Subcutaneous preadipocyte (primary cell): ENCODE measurements around a stretch of chr2.

DNA sequence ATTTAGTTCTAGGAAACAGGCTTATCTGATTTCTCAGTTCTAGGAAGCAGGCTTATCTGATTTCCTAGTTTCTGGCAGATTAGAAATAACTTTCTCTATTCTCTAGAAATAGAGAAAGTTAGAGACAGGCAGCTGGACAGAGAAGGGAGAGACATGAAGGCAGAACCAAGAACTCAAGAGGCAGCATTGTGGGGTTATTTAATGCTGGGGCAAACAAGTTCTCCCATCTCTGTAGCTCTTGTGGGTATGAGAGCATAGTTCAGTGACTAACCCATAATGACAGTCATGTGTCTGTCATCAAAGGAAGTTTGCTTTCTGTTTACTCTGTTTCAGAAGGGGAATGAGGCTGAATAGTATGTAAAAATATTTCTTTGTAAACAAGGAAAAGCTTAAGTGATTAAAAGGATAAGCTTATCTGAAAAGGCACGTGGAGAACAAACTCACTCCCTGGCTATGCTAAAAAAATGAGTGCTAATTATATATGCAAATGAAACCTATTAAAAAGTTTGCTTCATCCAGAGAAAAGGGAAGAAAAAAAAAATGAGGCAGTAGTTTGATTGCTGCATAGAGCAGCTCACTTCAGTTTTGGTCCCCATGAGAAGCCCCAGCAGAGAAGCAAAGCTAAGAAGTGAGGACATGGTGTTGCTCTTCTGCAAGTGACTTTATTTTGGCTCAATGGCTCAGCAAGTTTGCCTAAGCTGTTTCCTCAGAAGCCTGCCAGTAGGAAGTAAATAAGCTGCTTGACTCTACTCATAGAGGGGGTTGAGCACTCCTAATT lies 40.1 kb upstream of the NABP1 start:
- CAGE, long polyA plus RNA, result no peak

- CAGE, long polyA plus RNA, result no peak
Measured at GRCh38 chr2:191702978-191703737, 25.2 kb downstream of the NABP1 start.

- CAGE, long polyA plus RNA, result no peak
Measured at GRCh38 chr2:192222922-192223322, 28.2 kb upstream of the TMEFF2 start.

DNA sequence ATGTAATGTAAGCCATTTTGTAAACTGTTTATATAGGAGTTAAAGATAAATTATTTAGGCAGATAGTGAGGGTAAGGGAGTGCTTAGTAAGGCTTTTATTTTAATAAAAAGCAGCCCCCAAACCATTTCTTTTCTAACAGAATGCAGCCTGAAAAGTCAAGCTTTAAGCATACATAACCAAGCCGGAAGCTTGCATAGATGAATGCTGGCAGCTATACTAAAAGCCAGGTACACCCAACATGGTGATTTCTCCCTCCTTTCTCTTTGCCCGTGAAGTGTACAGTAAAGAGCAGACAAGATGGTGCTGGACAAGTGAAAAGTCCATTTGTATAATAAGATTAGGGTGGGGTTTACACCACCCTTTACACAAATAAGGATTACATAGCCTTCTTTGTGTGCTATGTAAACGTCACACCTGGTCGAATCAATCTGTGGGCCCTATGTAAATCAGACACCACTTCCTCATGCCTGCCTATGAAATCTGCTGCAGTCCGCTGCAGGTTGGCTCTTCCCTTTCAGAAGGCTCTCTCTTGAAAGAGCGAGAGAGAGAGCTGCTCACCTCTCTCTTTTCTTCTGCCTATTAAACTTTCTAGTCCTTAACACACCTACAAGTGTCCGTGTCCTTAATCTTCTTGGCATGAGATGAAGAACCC lies 1054.4 kb upstream of the SLC39A10 start:
- CAGE, long polyA plus RNA, result no peak

- CAGE, long polyA plus RNA, result no peak
Measured at GRCh38 chr2:195460738-195461237, 196.2 kb upstream of the SLC39A10 start.

DNA sequence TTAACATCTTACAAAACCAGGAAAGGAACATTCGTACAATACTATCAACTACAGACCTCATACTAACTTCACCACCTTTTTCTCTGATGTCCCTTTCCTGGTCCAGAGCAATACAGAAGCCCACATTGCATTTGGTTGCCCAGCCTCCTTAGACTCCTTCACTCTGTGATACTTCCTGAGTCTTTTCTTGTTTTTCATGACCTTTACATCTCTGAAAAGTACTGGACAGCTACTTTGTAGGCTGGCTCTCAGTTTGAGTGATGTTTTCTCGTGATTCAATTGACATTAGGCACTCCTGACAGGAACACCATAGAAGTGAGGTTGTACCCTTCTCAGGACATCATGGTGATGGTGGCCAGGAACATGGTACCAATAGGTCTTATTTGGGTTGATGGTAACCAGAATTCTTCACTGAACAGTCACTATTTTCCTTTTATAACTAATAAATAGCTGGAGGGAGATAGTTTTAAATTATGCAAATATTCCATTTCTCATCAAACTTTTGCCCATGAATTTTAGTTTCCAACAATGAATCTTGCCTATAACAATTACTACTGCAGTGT lies 185.8 kb upstream of the SLC39A10 start:
- CAGE, long polyA plus RNA, result no peak

DNA sequence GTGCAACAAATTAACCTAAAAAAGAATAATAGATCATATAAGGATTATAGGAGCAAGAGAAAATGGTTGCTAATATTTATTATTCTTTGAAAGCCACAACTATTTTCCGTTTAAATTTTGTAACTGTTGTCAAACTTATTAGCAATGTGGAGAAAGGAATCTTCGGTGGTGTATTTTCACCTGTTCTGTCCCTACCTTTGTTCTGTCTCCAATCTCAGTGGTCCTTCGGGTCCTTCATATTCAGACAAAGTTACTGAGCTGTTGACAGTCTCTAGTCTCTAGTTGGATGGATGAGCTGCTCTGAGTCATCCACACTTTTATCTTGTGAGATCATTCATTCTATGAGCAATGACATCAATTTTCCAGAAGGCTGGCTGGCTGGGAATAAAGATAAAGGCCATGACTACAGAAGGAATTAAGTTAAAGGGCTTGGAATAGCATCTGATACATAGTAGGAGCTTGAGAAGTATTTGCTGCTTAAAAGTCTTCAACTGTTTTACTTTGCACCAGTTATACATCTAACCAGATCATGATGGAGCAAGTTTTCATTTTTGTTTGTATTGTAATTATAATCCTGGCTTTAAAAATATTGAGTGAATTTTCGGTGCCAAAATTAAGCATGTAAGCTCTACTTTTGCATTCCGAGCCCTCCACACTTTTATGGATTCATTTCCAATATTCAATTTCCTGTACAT lies 43.1 kb upstream of the SLC39A10 start:
- CAGE, long polyA plus RNA, result no peak

DNA sequence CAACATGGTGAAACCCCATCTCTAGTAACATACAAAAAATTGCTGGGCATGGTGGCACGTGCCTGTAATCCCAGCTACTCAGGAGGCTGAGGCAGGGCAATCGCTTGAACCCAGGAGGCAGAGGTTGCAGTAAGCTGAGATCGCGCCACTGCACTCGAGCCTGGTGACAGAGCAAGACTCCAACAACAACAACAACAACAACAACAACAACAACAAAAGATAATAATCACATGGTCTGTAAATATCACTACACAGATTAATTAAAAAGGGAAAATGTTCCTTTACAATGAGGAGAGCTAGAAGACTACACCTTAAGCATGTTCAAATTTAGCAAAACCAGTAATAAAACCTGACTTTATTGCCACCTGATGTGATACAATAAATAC lies 17.3 kb downstream of the STK17B start:
- CAGE, long polyA plus RNA, result no peak

GRCh38 chr2:196159909-196160550 lies 11.3 kb downstream of the STK17B start:
- CAGE, long polyA plus RNA, result no peak

DNA sequence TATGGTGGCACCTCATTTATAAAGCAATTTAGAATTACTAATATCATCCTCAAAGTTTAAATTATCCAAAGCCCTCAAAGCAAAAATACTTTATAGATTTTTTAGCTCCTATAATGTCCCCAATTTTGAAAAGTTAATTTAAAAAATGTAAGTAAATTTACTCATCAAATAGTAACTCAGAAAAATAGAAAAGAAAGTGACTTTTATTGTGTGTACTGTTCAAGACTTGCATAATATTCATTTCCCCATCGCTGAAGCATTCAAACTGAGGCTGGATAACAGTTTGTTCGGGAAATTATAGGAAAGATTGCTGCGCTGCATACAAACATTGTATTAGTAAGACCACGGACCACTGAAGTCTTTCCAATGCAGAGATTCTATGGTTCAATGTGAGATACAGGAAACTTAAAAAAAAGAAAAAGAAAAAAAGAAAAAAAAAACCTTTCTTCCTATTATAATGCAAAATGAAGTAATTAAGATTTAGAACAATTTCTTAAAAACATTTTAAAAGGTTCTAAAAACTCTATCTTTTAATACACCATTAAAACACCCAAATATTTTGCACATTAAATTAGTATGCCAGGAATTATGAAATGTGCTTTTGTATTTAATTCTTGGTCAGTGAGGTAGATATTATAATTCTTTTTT lies 10.4 kb downstream of the STK17B start:
- CAGE, long polyA plus RNA, result no peak

DNA sequence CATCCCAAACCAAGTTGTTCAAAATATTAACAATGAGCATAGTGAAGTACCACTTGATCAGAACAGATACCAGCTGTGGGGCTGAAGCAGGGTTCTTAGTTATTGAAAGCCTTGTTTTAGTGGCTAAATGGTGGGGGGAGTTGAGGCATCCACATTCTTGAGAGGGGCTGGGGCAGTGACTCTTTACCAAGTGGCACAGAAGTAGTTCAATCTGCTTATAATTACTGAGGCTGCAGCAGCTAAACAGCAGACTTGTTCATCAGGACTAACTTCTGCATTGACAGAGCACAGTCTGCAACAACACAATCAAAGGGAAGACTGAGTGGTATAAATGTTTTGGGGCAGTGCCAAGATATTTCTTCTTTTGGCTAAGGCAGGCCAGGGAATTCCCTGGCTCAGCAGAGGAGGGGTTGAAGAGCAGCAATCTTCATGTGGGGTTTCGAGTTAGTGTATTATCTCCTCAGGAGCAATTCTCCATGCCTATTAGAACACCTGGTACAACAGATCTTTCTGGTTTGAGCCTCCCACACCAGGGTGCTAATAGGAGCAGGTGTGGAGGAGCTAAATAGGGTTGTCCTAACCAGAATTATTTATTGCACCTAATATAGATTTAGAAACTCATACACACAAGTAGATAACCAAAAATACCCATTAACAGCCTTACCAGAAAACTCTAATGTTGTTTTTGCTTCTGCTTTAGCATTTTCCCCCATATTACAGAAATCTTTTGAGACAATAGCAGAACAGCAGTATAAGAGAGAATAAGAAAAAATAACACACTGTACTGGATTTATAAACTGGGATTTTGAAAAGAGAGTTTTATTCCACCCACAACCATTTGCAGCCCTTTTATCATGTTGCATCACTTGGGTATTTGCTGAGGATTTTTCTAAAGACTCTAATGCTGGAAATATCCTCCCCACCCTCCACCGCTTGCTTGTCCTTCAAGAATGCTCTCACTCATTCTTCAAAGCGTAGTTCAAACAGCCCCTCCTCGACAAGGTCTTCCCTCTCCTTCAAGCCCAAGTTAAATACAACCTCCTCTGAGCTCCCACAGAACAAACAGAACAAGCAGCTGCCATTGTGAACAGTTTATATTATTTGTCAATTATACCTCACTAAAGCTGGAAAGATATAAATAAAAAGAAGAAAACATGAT lies 103.2 kb upstream of the STK17B start:
- CAGE, long polyA plus RNA, result no peak

- CAGE, long polyA plus RNA, result no peak
Measured at GRCh38 chr2:196304450-196304750, 133.0 kb upstream of the STK17B start.

DNA sequence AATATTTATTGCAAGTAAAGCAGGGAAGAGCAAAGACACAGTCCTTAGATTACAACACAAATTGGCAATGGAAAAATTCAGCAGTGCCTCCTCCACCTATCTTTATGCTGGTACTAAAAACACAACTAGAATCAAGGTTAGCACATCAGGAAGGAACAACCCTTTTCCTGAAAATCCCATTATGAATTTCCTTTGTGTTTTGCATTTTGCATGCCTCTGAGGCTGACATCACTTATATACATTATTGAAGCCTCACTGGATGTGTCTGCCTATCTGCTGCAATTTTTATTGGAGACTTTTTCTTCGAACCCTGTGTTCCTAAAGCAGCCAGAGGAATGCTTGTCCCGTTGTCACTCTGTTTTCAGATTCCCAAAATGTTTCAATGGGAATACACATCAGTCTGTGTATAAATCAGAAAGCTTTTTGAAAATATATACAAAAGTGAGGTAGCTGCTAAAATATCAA lies 193.8 kb upstream of the STK17B start:
- CAGE, long polyA plus RNA, result no peak

- CAGE, long polyA plus RNA, result no peak
Measured at GRCh38 chr2:196592643-196593340, 562 bp downstream of the HECW2 start.

GRCh38 chr2:196718819-196719446 lies 79.4 kb downstream of the CCDC150 start:
- CAGE, long polyA plus RNA, result no peak

DNA sequence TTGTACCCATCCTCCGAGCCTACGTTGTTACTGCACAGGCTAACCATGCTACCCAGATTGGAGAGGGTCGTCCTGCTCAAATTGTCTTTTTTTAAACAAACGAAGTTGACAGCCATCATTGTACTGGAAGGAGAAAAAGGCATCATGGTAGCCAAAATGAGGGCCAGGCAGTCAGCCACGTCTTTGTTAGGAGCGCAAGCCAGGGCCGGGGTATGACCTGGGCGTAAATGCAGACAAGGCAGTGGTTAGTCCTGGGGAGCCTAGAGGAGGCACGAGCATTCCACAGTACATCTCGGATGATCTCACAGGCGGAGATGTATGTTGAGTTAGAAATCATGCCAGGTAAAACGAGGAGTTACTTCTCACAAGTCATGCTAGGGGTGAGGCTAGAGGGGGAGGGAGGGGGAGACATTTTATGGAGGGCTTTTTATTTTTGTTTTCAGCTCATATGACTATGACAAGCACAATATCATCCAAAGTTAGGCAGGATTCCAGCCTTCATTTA lies 64.3 kb upstream of the PGAP1 start:
- CAGE, long polyA plus RNA, result no peak

DNA sequence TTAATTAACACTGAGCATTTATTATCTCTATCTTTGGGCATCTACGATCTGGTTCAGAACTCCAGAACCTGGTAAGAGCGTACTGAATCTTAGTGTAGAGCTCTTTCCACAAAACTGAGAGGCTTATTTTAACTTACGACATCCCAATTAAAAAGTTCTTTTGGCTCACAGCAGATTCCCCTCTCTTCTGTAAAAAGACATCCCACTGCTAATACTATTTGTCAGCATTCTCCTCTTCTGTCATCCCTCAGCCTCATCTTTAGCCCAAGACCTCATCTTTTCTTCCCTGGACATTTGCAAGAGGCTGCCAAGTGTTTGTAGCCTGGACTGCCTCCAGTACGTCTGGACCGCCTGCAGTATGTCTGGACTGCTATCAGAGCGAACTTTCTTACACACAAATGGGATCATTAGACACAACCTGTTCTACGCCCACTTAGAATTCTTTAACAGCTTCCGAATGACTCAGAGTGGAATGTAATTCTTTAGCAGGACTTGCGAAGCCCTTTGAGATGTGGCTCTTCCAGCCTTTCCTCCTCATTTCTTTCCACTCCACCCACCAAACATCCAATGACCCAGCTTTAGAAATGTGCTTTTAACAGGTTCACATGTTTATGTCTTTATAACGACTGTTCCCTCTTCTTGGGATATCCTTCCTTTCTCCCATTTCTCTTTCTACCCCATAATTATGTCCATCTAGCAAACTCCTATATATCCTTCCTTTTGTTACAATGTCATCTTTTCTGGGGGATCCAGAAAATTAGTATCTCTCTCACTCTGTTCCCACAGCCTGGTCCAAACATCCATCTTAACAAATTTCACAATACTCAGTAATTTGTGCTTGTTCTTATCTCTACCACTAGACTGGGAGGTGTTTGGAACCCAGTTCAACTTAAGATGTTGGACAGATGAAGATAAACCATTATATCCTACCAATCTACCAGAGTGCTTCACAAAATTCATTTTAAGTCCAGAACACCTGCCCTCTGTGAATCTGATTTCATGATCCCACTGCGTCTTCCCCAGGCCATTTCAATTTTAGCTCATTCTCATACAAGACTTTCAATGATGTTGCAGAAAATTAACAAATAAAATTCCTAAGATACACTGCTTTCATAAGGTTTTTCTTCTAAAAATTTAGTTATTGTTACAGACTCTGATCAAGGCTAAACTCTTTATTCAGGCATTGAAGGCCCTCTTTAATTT lies 171.3 kb upstream of the PGAP1 start:
- CAGE, long polyA plus RNA, result no peak

DNA sequence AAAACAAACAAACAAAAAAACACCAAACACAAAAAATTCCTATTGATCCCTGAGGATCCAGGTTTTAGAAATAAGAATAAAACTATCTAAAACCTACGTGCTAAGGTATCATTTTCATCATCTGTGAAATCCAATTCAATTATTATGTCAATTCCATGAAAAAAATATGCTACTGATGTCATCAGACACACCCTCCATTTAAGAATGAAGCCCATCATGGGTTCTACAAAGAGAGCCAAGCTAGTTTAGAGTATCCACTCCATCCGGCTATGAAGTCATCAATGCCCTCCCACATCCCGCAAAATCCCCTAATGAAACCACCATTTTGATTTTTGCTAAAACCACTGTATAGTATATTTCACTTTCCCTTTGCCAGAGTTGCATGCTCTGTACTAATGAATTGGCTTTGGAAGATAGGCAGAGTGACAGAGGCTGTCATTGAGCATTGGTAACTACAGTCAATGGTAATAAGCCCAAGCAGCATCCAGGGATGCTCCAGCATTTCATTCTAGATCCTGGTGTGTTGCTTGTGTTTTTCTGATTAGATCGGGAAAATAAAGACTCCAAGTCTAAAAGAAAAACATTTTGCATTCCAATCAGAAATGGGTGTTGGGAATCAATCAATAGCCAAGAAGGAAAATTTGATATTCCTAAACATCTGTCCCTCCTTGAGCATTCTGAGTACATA lies 118.6 kb downstream of the ANKRD44 start:
- CAGE, long polyA plus RNA, result no peak

DNA sequence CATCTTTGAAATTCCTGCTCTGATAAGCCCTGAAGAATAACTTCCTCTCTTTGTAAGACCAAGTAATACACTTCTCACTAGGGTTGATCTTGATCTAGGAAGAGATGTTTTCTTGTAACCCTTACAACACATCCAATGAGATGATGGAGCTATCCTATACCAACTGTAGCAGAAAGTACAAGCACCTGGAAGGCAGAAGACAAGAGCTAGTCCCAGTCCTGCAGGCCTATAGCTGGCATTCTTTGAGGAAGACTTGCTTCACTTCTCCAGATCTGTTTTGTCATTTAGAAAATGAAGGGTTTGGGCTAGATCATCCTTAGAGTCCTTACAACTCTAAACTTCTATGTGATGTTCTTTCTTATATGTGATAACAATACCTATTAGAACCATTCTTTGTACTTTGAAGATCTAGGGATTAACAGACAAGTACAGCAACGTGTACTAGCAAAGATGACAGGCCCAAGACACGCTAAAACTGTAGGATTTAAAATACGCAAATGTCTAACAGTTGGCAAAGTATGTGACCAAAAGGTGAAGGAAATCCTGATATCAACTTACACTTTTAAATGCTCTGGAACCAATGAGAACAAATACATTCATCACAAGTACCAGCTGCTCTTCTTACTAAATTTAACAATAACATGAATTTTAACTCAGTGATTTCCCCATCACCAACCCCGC lies 1.7 kb downstream of the ANKRD44 start:
- CAGE, long polyA plus RNA, result no peak

- CAGE, long polyA plus RNA, result no peak
Measured at GRCh38 chr2:197500502-197500898, 321 bp downstream of the HSPE1 start.